Metanephros (tissue), 2 donors: ENCODE measurements around a stretch of chr12.

- RAMPAGE, long total RNA, result no peak
These were observed 8.3 kb upstream of the CRY1 start for GRCh38 chr12:107101701-107102079.

- RAMPAGE, long total RNA, result no peak
These were observed 16.7 kb upstream of the CRY1 start for GRCh38 chr12:107110016-107110488.

DNA sequence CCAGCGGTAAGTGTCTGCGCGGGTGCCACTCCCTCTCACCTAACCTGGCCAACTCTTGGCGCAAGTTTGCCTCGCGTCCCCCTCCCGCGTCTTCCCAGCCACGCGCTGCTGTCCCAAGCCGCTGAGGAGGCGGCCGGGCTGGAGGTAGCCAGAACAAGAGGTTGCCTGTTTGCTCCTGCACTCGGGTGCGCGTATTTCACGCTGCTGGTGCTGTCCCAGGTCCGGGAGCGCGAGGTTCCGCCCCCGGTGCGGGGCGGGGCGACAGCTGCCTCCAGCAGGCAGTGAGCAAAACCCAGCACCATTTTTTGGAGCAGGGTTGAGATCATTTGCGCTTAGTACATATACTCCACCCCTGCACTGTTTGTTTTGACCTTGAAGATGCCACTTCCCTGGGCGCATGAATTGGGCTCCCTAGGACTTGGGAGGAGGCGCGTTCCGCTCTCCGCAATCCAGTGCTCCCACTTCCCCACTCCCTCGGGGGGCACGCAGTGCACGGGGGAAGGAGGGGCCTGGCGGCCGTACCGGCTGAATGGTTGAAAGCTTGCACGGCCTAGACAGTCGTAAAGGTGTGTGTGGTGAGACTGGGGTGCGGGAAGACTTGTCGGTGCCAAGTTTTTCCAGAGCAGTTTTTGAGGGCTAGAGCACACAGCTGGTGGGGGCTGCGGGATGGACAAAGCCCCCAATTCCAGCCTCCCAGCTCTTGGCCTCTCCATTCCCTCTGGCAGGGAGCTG, 2.0 kb downstream of the ABTB3 start:
- RAMPAGE, long total RNA, result no peak

DNA sequence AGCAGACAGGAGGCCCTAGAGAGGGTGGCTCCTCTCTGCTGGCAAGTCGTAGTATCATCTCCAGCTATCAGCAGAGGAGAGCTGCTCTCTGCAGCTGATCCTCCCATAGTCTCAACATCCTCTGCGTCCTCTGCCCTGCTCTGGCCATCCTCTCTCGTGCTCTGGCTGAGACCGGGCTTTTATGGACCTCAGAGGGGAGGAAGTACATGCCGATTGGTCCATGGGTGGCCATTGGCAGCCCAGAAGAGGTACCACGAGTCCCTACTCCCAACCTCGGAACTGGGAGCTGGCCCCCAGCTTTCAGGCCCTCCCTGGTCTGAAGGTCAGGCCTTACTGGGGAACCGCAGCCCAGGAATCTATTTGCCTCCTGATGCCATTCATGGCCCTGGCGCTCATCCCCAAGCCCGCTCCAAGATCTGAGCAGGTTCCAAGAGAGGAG, 3.6 kb upstream of the PWP1 start:
- RAMPAGE, long total RNA, result no peak

DNA sequence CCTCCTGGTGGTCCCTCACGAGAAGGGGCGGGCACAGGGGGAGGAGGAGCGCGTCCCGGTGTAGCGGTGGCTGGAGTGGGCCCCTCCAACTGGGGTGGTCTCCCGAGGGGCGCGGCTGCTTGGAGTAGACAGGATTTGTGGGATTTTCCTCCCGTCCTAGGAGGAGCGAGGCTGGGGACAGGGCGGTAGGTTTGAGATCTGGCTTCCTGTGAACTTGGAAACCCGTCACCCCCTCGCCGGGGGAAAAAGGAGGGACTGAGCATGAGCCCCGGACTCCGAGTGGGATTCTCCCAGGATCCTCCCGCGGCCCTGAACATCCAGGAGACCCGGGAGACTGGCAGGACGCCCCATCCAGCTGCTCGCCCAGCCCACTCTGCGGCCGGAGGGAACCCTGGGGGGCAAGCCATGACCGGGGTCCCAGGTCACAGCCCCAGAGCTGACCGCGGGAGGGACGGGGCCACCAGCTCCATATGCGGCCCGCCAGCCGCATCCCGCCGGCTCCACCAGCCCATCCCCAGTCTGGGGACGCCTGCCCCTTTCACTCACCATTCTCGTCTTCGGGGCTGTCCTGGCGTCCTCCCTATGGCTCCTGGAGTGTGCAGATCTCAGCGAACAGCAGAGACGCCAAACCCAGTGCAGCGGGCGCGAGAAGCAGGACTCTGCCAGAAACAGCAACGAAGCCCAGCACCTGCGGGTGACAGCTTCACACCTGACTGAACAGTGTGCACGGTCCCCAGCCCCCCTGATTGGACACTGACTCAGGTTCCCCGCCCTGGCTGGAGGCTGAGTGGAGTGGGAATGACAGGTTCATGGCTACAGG, 71.1 kb downstream of the ASCL4 start:
- RAMPAGE, long total RNA, result no peak

DNA sequence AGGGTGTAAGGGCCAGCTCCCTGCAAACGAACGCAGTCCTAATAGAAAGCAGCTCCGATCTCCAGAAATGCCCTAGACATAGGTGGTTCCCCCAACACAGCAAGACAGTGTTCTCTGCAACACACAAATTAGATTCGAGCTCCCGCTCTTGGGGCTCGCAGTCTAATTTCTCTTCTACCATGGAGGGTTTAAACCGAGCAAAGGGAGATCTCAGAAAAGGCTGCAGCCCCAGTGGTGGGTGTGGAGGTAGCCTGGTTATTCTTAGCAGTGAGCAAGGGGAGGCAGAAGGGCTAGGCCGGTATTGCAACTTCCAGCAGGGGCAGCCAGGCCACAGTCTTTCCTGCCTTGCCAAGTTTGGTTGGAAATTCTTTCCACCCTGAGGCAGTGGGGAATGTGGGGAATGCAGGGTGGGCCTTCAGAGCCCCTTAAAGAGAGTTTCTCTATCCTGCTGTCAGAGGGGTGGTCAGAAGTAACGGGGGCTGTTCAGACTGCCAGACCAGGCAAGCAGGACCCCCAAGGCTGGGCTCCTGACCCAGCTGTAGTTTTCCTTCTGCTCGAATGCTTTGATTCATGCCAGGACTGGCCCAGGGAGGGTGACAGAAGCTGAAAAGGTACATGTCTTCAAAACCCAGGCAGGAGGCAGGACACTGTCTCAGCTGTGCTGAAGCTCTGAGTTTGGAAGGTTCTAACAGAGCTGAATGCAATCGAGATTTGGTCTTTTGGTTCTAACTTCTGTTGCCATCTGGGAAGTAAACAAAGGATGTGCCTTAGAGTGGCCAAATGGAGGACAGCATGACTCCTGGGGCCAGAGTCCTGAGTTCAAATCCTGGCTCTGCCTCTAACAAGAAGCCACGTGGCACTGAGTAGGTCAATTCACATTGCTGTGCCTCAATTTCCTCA, 15.8 kb upstream of the WSCD2 start:
- RAMPAGE, long total RNA, result no peak

DNA sequence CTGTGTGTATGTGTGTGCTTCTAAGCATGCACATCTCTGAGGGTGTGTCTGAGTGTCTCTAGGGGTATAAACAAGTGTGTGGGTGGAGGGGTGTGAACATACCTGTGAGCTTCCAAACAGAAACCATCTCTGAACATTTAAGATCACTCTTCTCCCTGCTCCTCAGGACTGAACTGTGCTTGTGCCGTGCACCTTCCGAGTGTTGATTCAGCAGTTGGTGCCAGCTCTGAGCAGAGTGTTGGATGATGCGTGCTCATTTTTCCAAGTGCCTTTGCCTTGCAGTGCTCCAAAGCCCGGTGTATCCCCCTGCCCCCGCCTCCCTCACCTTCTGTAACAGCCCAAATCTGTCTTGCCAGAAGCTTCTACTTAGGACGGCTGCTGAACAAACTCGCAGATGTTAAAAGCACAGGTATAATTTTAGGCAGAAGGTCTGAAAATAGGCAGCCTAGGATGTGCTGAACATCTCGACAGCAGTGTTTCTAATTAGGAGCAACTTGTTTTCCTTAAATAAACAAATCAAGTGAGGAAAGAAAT, 4.4 kb downstream of the WSCD2 start:
- RAMPAGE, long total RNA, result no peak

DNA sequence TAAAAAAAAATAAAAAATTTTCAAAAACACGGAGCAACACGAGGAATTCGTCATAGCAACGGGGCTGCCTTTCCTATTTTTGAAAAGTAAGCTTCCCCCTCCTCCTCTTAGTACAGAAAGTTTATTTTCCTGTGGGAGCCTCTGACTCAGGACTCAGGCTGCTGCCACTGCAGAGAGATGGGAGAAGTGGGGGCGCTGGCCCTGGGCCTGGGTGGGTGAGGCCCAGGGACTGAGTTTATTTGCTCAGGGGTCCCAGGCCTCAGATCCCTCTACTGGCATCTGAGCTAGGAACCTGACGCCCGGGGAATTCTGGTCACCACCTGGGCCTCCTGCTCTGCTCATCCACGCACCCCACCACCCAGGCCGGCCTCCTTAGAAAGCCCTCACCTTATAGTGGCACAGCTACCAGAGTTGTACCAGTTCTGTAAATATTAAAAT, 10.3 kb upstream of the CMKLR1 start:
- RAMPAGE, long total RNA, result no peak

DNA sequence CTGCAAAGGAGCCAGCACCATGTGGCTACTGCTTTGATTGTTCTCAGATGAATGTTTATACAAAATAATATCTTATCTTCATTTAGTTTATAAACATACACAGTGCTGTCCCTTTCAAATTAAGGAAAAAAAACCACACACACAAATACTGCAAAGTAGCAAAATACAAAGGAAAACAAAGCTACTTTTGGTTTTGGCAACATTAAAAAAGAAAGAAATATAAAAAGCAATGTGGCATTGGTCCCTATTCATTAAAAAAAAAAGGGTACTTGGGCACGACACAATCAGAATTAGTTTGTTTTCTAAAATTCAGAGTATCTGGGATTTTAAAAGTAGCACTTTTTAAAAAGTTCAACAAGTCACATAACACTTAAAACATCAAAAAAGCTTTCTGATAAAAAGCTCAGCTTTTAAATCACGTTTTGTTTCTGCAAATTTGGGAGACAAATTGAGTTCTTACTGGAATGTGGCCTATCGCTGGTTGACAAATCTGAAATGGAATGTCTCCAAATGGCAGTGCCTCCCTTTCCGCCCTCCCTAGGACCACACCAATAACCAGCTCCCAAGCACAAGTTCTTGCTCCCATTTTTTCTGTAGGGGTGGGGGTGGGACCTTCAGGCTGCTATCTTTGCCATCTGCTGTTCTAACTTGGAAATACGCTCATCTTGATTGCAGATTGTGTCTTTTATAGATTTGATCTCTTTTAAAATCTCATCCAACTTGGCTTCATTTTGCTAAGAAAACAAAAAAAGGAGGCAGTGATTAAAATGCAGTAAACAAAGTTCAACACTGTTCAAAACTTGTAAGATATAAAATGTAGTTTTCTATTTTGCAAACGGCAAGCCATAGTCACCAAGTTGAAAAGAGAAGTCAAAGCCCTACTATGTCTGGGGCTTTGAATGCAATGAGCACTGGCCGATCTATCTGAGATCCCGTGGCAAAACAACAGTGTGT, 13.4 kb upstream of the SELPLG start:
- RAMPAGE, long total RNA, result no peak

DNA sequence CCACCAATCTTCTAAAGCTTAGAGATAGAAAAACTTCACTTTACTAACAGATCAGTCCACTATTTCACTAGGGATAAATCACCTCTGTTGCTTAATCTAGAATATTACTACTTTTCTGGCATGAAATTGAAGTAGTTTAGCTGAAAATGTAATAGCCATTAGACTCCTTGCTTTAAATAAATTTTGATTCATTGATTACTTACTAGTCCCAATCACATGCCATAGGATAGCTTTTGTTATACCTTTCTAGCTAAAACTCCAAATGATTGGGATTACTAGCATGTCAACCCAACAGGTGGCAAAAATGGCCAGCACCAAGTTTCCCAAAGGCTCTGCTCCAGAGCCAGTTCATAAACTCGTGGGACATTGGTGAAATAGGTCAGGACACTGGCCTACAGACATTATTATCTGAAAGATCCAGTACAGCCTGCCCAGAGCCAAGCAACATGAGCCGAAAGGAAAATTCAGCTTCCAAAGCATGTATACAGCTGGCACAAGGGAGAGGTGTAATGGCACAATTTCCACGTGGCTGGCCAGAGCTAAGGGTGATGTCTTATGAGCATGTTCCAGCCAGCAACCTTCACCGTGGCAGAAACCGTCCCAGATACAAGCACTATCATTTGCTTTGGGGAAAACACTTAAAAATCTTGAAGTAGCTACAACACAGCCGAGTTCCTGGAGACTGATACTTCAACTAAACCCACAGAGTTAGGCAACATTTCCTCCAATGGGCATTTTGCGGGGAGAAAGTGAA, 44.7 kb downstream of the CORO1C start:
- RAMPAGE, long total RNA, result no peak

- RAMPAGE, long total RNA, result no peak
These were observed 43.1 kb upstream of the CORO1C start for GRCh38 chr12:108774368-108774929.

DNA sequence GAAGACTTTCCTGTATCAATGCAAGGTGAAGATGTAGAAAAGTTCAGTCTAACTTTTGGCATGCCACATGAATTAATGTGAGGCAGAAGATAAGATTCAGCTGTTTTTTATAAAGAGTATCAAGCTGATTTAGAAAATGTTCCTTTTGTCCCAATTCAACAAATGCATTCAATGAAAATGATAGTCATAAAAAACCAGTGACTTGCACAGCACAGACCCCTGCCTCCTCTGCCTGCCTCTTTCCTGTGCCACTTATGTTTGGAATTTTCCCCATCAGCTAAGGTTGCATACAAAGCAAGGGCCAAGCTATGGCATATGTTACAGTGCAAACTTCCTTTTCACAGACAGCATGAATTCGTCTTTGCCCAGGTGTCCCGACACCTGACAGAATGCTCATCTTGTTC, 53.4 kb upstream of the CORO1C start:
- RAMPAGE, long total RNA, result no peak

DNA sequence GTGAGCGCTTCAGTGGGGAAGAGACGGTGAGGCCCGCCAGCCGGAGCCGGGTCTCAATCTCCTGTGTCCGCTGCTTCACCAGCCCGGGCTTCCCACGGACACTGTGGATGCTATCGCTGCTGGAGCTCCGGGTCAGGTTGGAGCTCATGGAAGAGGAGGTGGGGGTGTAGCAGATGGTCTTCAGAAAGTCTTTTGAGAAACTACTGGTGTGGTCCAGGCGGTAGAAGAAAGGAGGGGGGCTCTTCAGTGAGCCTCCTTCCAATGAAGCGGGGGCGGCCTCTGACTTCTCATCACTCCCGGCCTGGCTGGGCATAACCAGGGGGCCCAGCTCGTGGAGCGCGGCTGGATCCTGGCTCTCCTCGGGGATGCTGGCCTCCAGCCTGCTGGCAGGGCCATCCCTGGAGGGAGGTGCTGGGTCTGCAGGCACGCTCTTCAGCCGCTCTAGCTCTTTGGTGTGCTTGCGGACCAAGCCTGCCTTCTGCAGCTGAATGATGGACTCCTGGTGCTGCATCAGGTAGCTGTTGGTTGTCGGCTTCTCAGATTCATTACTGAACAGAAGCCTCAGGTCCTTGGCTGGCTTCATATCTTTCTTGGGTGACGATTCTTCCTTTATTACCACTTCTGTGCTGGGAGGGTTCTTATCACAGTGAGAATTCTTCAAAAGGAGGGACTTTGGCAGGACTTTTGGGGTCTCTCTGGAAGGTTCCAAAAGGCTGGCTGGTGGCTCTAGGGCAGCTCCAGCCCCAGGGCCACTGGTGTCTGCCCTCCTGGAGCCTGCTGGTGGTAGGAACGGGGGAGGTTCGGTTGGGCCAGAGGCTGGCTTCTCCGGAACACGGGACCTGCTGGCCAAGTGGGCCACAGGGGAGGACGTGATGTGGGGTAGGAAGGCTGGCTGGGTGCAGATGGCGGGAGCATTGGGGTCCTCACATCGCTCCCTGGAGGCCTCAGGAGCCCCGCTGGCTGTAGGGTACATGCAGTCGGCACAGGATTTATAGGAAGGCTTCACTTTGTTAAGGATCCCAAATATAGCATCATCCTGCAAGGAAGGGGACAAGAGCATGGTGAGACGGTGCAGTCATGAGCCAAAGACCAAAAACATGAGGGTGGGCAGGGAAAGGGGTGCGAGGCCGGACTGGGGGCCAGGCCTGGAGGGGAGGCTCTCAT, 57.3 kb upstream of the CORO1C start:
- RAMPAGE, long total RNA, result no peak

DNA sequence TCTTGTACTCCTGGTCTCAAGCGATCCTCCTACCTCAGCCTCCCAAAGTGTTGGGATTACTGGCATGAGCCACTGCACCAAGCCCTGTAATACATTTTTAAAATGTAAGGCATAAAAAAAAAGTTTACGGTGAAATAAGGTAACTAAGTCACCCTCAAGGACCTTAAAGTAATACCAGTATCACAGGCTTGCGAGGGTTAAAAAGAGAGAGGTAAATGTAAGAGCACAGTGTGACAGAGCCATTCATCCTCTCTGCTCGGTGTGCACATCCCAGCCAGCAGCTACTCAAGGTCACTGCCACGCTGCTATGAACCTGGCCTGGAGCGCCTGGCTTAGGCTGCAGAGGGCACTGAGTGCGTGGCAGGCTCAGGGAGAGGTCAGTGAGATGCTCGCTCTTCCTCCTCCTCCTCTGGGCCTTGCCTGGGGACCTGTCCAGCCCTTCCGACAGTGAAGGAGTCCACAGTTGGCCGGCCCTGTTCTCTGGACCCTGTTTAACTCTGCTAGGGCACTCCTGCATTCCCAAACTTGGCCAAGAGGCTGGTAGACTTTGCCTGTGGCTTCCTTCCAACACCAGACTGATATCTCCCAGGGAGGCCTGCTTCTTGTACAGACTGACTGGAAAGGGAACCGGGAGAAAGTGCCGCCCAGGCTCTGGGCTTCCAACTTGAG, 62.4 kb upstream of the CORO1C start:
- RAMPAGE, long total RNA, result no peak

DNA sequence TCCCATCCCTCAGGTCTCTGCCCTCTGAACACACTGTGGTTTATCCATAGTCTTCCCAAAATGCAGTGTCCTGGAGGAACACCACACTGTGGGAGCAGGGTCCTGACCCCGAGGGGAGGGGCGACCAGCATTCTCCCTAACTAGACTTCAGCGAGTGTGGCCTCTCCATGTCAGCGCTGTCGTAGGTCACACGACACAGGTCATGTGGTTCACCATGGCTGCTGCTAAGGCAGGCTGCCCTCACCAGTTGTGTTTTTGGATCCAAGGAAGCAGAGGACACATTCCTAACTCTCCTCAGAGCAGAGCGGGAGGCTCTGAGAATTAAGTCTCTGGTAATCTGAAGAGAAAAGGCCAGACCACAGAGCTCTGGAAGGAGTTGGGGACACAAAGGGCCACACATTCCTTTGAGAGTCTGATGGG, 50.4 kb downstream of the SSH1 start:
- RAMPAGE, long total RNA, result no peak

GRCh38 chr12:108832549-108833778, 24.4 kb downstream of the SSH1 start:
- RAMPAGE, long total RNA, result no peak

GRCh38 chr12:109084450-109084854, 8.8 kb downstream of the ALKBH2 start:
- RAMPAGE, long total RNA, result no peak

GRCh38 chr12:109110495-109111637, 5.5 kb upstream of the ACACB start:
- RAMPAGE, long total RNA, result no peak

GRCh38 chr12:109124817-109125479, 8.6 kb downstream of the ACACB start:
- RAMPAGE, long total RNA, result no peak

- RAMPAGE, long total RNA, result no peak
These were observed 27.3 kb downstream of the ACACB start for GRCh38 chr12:109143763-109143962.